Pericardium (tissue), 1 donor: ENCODE data around the genes MICOS10 and RNF186.

- RRBS, result 15% methylated on average over 6 of the region's 14 CpGs
These were observed 75.6 kb downstream of the TAS1R2 start for GRCh38 chr1:18783892-18784279.

DNA sequence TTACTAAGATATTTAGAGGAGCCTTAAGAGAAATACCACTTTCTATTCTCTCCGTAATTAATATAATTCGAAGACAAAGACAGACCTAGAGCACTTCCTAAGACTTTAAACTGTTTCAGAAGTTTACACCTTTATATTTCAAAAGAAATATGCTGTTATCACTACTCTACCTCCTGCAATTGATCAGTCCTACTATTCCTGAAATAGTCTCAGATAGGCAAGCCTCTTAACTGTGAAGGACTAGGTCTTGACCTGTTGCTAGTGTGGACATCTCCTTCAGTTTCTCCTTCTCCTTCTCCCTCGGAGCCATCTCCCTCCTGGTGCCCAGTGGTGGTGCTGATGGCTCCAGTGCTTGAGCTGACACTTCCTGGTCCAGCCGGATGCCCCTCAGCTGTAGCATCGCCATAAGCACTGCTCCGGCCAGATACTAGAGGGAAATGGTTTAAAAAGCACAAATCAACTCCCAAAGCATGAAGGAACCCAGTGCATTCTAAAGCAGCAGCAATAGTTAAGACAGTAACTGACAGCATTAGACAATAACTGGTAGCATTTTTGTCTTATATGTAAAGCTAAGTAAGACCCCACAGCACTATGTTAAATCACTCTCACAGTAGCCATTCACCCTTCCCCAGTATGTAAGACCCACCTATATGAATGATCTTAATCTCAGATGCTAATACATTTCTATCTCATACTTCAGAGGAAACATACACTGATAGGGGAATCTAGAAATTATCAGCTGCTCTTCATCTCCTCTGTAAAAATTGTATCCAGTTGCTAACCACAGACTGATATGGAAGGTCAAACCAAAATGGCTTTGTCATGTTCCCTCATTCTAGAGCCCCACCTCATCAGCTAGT lies 72.1 kb downstream of the UBR4 start:
- RRBS, result 97% methylated on average over 2 of the region's 6 CpGs

GRCh38 chr1:19156672-19157031 lies 53.4 kb downstream of the UBR4 start:
- RRBS, result no CpG with 5 or more reads among the region's 5 CpGs

DNA sequence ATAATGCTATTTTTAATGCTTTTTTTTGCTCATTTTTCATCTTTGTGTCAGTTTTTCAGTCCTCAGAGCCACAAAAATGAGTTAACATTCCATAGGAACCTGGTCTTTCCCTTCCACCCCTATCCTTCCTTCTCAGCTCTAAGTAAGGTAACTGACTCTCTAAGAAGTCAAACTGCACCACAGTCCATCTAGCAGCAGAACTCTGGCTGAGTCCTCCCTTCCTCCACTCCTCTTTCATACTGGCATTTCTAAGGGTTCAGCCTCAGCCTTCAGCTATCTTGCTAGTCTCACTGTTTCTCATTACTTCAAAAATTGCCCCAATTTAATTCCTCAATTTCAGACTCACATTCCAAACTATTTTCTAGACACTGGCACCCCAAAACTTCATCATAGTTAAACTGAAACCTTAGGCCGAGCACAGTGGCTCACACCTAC lies 29.4 kb downstream of the UBR4 start:
- RRBS, result no CpG with 5 or more reads among the region's 1 CpG

DNA sequence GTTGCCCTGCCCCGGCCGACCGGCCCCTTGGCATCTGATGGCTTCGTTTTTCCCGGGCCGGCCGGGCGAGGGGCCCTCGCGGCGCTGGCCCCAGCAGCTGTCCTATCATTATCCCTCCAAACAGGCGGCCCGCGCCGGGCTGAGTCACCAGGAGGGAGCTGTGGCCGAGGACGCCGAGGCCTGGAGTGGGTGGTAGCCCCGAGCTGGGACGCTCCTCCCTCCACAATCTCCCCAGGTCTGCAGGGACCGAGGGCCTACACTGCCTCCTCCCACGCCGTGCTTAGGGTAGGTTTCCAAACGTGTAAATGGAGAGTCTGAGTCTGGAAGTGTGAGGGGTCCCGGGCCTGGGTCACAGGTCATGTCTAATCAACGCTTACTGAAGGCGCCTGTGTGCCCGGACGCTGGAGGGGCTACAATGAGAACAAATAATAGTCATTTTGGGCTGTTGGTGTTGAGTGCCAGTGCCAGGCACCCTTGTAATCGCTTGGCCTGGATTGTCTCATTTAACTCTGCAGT lies 537 bp downstream of the SLC66A1 start:
- RRBS, result 11% methylated on average over 14 of the region's 30 CpGs

GRCh38 chr1:19327147-19327758 lies 15.1 kb downstream of the SLC66A1 start:
- RRBS, result no CpG with 5 or more reads among the region's 22 CpGs

DNA sequence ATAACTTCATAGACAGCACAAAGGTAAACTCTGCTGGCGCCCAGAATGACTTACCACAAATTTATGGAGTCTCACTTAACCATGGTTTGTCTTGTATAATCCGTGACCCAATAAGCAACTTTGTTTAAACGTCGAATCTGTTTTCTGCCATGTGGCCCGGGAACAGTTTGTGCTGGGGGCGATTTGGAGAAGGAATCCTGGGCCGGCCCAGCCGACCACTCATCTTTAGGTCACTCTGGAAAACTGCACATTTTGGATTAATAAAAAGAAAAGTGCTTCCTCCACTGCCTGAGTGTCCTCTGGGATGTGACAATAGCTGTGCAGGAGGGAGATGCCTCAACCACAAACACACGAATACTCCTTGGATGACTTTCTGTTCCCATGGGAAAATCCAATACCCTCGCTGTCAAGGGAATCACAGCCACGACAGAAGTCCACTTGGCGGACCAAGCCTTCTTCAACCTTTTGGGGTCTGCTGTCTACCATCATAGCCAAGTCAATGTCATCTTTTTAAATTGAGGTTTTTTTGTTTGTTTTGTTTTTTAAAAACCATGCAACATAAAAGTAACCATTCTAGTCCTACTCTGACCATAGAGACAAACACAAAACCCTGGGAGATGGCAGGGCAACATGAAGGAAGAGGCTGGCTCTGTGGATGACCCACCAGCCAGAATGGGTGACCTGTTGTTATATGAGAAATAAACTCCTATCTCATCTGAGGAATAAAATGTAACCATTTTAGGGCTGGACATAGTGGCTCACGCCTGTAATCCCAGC lies 57.8 kb downstream of the CAPZB start:
- RRBS, result 10% methylated on average over 2 of the region's 13 CpGs

GRCh38 chr1:19448375-19449457 lies 36.6 kb downstream of the CAPZB start:
- RRBS, result no CpG with 5 or more reads among the region's 20 CpGs

DNA sequence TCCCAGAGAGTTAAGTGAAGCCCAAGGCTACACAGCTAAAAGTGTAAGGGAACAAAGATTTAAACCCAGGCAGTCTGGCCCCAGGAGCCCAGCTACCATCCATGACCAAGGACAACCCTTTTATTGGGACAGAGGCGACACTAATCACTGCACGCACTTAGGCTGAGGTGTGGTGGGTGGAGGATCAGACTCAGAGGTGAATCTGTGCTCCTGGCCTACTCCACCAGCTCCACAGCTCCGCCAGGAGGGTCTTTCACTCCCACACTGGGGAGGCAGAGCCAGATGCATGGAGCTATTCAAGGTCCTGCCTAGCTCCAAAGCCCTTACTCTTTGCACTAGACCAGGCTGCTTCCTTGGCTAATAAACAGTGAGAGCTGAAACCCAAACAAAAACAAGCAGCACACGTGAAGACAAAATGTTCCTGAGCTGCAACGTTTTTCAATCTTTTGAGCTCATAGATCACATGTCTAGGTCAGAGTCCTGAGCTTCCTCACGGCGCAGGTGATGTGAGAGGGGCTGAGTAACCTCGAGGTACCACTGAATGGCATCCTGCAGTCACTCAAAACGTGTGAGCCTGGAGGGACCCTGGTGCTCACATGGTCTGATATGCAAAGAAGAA lies 19.3 kb downstream of the CAPZB start:
- RRBS, result no CpG with 5 or more reads among the region's 9 CpGs

- RRBS, result under 1% methylated on average over 14 of the region's 45 CpGs
These were observed at the start of gene MICOS10 for GRCh38 chr1:19596123-19597196. TSS of gene MICOS10 (plus strand) at chr1:19596979.

GRCh38 chr1:19646408-19646929 lies 2.4 kb downstream of the NBL1 start:
- RRBS, result no CpG with 5 or more reads among the region's 6 CpGs

GRCh38 chr1:19652088-19652619 lies 8.0 kb downstream of the NBL1 start:
- RRBS, result no CpG with 5 or more reads among the region's 9 CpGs

DNA sequence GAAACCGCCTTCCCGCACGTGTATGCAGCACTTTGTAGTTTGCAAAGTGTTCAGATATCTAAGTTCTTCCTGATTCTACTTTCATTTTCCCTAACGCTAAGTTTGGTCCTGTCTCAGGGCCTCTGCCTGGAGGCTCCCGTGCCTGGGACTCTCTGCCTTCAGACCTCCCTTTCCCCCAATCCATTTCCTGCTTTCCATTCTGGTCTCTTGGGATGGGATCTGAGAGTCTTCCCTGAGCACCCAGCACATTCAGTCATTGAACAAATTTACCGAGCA lies 587 bp upstream of the TMCO4 start:
- RRBS, result no CpG with 5 or more reads among the region's 6 CpGs

DNA sequence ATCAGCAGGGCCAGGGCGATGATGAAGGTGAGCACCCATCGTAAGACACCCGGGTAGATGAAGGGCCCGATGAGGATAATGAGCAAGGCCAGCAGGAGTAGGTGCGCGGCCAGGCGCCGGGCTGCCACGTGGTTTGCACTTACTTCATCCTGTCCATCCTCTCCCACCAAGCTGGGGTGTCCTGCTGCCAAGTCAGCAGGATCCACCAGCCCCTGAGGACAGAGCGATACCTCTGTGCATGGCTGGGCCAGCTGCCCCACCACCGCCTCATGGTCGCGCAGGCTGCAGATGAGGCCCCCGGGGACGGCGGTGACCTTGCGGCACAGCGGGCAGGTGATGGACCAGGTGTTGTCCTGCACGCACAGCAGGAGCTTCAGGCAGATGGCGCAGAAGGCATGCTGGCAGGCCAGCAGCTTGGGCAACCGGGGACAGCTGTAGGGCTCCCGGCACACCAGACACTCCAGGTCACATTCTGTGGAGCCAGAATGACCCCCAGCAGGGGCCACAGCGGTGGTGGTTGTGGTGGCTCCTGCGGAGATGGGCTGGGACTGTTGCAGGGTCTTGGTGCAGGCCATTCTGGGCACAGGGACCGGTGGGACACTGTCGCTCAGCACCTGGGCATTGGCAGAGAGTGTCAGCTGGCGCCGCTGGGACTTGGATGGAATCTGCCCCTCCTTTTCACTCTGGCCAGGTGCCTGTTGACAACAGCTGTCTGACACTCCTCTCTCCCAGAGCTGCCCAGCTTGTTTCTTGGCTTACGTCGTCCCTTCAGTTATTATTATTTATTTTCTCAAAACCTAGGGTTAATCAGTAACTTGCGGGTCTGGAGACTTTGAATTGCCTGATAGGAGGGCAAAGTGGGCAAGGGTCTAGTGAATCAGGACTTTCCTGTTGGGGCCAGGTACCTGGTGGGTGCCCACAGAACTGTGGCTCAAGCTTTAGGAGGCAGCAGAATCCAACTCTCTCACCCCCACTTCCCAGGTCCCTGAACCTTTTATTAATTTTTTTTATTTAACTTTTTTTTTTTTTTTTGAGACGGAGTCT lies at the start of gene RNF186:
RNF186 (minus strand) TSS at position 757 of the 1,044 bp plus-strand sequence.
- RRBS, result 89% methylated on average over 13 of the region's 32 CpGs

- RRBS, result no CpG with 5 or more reads among the region's 2 CpGs
These were observed 20.9 kb upstream of the OTUD3 start for GRCh38 chr1:19861279-19861628.

- RRBS, result no CpG with 5 or more reads among the region's 7 CpGs
These were observed 11.3 kb downstream of the PLA2G2A start for GRCh38 chr1:19968107-19968474.

DNA sequence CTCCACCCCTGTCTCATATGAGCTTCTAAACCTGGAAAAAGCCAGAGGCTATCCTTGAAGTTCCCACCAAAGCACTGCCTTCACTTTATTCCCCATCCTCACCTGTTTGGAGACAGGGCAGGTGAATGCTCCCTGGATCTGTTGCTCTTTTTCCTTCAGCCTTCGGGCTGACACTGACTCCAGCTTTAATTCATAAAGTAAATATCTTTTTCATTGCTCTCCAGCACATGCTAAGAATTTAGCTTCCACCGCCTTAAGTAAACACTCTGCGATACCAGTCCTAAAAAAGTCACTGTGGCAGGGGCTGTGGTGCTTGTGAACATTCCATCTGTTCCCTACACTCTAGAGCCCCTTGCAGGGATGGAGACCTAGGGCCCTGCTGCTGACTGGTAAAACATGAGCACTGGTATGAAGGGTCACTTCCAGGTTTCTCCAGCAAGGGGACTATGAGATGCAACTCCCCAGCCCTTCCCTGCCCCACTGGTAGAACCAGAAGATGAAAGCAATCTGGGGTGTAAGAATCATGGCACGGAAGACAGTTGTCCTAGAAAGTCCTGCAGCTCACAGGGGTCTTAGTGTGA lies 932 bp upstream of the PLA2G2A start:
- RRBS, result no CpG with 5 or more reads among the region's 4 CpGs

- RRBS, result no CpG with 5 or more reads among the region's 3 CpGs
These were observed 8.8 kb upstream of the PLA2G2A start for GRCh38 chr1:19988316-19988612.

DNA sequence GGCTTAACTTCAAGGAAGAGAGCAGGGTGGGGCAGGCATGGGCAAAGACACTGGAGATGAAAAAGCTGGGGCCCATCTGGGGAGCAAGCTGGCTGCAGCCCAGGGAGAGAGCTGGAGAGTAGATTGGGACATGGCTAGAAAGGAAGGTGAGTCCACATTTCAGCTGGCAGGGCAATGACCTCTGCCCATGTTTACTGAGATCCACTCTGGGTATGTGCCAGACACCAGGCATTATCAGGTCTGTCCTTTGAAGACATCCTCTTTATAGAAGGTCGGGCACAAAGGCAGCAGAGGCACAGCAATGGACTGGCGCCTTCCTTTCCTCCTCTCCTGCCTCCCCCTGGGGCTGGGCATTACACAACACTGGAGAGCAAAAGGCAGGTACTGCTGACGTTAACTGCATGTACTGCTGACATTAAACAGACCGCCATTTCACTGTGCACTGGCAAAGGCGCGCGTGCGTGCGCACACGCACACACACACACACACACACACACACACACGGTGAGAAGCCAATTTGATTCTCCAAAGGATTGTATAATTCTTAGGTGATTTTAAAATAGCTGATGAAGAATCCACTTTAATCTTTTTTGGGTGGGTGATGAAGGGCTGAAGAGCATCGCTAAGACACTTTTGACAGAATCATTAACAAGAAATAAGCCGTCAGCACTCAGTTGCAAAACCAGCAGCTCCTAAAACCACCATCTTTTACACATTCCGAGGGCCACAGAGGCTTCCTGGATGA lies 2.0 kb upstream of the UBXN10 start:
- RRBS, result no CpG with 5 or more reads among the region's 14 CpGs

GRCh38 chr1:20343227-20344039 lies 52.8 kb downstream of the VWA5B1 start:
- RRBS, result 7% methylated on average over 11 of the region's 56 CpGs